Kidney epithelial cell (primary cell): Measurements from ENCODE around the gene ADGRG7.

GRCh38 chr3:99921012-99921305 lies 103.3 kb downstream of the CMSS1 start:
- RAMPAGE, long total RNA: no peak
- RRBS: no CpG with 5 or more reads among the region's 2 CpGs

DNA sequence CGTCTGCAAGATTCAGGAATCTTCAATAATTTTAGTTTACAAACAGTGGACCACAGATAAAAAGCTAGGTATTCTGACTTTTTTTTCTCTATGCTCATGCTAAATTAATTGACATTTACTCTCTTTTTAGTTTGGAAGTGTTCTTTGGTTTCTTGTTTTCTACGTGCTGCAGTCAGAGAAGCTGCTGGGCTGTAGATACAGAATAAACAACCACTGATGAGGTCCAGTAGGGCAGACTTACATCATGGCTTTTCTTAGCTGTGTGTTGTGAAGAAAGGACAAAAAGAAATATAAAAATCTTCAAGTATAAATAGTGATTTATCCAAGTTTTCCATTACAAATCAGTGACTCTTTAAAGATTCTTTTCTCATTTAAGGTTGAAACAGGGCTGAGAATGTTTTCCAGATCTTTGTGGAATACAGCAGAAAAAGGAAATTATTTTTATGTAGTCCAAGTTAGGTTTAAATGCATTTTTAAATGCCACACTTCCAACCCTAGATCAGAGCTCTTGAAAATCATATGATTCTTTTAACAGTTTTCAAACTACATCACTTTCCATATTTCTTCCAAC lies 122.2 kb downstream of the CMSS1 start:
- RAMPAGE, long total RNA: no peak
- RRBS: no CpG with 5 or more reads among the region's 2 CpGs

DNA sequence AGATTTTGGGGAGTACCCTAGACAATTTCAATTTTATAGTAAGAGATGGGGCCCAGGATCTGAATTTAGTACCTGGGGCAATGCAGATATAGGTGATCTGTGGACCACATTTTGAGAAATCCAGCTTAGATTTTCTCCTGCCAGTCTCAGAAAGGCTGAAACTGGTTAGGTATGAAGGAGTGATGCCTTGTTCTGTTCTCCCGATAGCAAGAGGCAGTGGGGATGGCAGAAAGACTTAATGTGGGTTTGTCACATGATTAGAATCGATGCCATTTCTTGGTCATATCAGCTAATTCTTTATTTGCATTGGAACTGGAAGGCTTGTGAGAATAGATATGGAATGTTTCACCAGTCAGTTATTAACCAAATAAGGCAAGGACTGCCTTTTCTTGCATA lies 33.9 kb downstream of the FILIP1L start:
- RAMPAGE, long total RNA: no peak
- RRBS: no CpG with 5 or more reads among the region's 2 CpGs

DNA sequence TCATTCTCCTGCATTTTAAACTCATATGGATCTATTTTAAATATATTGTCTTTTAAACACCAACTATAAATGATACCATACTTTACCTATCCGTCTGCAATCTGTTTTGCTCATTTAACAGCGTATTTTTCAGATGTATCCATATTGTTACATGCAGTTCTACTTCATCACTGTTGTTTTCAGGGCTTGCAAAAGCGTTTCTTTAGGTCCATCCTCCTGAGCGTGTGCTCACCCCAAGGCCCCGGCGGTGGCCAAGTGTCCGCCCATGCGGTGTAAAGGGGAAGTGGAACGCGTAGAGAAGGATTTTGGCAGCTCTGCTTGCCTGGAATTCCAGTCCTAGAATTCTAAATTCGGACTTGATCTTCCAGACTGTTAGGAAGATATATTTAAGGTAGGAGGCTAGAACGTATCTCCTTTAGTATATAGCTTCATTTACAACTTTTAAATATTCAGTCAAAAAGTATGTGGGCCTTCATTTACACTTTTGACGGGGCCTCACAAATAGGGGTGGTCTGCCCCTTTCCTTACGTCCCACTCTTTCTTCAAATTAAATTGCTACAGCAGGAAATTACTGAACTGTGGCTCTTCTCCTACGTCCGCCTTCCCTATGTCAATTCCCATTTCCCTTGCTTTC lies 691 bp upstream of the TBC1D23 start:
- RAMPAGE, long total RNA: no peak
- RRBS: no CpG with 5 or more reads among the region's 16 CpGs

DNA sequence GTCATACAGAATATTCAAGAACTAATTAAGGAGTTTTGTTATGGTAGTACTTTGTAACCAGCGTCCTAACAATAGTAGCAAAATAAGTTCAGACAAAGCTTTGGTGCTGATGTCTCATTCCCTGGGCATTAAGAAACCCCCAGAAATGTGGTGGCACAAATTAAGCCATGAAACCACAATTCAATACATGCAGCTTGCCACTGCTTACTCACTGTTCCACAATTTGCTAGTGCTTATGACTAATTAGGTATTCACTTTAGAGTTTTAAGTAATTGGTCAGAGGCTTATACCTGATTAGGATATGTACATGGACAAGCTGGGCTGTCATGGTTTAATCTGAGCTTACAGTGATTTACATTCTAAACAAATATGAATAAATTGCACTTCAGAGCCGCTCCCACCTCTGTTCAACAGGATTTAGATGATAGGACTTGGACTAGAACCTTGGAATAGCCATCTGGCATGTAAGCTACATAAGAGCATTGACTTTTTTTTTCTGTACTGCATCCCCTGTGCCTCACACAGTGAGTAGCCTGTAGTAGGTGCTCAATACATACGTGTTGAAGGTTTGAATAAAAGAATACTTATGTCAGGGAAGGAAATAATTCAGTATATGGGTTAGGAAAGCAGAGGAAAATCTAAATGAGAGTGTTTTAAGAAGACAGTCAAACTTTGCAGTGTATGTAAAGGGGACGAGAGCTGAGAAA lies 9.0 kb downstream of the TBC1D23 start:
- RAMPAGE, long total RNA: no peak
- RRBS: no CpG with 5 or more reads among the region's 4 CpGs

DNA sequence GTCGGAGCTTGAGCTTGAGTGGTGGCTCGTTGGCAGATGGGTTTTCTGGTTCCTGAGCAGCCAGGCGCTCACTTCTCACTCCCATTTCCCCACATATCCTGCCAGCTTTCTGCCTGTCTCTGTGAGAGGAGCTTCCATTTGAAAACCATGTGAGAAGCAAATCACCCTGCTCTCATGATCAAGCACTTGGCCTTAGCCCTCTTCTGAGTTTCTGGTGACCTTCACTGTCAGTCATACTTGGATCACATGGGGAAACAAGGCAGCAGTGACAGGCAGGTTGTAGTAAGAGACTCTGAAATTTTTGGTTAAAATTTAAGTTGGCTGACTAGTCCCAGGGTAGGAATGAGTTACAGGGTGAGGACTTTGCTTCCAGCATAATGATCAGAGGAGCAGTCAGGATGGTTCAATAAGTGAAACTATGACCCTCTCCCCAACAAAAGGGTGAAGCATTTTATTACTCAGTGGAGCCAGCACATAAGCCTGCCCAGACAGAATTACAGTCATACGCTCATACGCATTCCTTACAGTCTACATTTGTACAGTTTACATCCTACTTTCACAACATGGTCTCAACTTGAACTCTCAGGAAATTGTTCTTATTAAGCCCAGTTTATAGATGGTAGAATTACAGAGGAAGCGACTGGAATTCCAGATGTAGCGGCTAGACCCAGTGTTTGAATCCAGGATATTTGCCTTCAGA lies 18.1 kb downstream of the NIT2 start:
- RAMPAGE, long total RNA: no peak
- RRBS: no CpG with 5 or more reads among the region's 7 CpGs

DNA sequence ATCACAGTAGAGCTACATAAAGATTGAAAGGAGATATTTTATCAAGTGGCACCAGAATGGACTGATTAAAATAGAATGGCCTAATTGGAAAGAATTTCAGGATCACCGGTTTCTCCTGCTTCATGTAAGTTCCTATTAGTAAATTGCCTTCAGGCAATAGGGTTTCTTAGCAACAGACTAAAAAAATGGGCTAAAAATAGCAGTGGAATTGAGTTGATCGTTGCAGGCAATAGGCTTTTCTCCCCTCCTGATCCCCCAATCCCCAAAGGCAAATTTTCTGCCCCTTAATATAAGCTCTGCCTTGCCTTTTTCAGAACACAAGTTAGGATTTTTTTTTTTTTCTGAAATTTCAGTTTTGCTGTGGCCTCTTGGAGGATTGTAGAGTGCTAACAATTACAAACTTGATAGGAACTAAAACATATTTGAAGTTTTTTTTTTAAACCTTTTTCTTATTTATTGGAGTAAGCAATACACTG lies 1.0 kb downstream of the LNP1 start:
- RAMPAGE, long total RNA: no peak
- RRBS: no CpG with 5 or more reads among the region's 2 CpGs

DNA sequence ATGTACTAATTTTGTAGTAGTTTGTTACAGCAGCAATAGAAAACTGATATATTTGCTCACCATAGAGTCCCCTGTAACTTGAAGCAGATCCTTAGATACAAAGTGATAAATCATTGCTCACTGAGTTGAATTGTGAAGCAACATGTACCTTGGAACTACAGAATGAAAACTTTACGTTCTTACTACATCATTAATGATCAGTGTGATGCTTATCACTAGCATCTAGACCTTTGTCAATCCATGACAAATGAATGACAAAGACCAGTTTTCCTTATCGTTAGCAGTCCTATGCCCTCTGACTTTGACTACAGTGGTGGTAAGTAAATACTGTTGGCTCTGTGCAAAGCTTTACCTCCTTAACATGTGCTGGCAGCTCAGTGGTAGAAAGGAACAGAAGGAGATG lies 53.9 kb downstream of the TMEM45A start:
- RAMPAGE, long total RNA: no peak
- RRBS: no CpG with 5 or more reads among the region's 2 CpGs

GRCh38 chr3:100609170-100610506 lies at the start of gene ADGRG7:
TSS of gene ADGRG7 (plus strand) at chr3:100609601.
- RAMPAGE, long total RNA: no peak
- RRBS: no CpG with 5 or more reads among the region's 8 CpGs

GRCh38 chr3:100737874-100738390 lies 28.6 kb downstream of the TFG start:
- RAMPAGE, long total RNA: no peak
- RRBS: no CpG with 5 or more reads among the region's 3 CpGs

DNA sequence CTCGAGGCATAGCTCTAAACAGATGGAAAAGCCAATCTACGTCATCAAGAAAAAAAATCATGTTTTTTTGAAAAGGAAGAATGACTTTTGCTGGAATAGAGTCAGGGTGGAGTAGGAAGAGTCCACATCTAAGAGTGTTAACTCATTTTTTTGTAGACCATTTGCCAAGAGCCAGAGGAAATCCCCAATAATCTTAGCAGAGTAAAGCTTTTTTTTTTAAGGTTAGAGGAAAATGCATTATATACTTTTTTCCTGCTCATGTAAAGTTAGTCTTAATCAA lies 23.7 kb downstream of the ABI3BP start:
- RAMPAGE, long total RNA: no peak
- RRBS: no CpG with 5 or more reads among the region's 2 CpGs

- RAMPAGE, long total RNA: no peak
Measured at GRCh38 chr3:100987096-100987315, 6.2 kb downstream of the ABI3BP start.

DNA sequence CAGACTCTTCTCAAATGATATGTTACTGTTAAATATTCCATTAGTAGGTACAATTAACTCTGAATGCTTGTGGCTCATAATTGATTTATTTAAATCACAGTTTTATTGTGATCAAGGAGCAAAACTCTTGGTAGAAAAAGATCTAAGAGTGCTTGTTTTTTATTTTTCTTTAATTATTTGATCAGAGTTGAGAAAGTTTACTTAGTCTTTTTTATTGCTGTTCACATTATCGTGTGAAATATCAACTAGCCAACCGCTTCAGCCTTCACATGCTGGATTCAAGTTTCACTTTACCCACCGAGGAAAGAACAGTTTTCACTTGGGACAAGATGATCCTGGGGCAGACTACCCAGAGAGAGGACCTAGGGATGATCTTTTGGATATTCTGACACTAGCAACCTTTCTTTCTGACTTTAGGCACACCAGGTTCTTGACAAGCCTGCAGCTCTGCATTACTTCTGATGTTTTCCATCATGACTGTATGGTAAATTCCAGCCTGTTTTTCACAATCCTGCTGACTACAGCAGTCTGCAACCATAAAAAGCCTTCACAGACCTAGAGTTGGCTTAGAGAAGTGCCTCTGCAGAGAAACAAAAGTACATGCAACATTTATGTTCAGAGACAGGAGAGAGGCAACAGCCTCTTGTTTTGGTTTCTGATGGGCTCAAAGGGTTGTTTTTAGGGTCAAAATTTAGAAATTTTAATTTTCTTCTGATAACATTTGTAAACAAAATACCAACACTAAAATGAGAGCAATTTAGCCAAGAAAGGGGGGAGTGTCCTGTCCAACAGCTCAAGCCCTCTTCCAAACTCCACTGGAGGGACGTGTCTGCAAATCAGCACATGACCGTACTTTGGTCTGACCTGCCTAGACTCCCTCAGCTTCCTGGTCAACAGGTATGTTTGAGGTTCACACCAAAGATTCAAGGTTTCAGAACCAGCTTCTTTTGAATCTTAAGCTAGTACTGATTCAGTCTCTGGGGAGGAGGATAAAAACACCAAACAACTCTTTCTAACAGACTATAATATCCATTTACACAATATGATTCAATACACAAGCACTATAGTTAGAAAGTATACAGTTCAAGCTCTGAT lies 904 bp downstream of the ABI3BP start:
- RAMPAGE, long total RNA: no peak
- RRBS: no CpG with 5 or more reads among the region's 5 CpGs

DNA sequence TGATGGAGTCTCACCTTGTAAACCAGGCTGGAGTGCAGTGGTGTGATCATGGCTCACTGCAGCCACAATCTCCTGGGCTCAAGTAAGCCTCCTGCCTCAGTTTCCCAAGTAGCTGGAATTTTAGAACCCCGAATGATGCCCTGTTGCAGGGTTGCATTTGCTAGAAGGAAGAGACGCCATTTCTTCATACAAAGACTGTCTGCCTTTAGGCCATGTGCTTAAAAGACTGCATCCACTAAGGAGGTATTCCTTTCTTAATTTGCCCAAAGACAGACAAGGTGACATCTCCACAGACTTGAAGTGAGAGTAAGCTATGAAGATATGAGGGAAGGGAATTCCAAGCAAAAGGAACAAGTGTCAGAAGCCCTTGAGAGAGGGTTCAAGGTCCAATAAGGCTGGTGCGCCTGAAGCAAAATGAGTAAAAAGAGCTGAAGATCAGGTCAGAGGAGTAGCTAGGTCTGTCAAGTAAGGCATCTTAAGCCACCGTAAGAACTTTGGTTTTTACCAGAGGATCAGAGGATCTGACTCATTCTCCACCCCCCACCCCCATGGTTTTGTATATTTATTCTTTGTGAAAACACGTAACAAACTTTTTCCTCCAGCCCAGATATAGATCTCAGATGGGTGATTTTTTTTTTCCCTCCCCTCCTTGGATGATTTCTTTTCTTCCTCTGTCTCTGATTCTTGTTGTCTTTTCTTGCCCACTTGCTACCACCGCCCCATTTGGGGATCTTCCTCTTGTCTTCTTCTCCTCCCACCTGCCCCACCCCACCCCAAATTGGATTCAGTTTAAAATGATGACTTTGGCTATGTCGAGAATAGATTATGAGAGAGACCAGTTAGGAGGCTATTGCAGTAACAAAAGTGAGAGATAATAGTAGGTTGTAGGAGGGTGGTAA lies 5.8 kb downstream of the TRMT10C start:
- RAMPAGE, long total RNA: no peak
- RRBS: no CpG with 5 or more reads among the region's 7 CpGs

- RAMPAGE, long total RNA: no peak
- RRBS: 0% methylated on average over 1 of the region's 11 CpGs
Measured at GRCh38 chr3:101573913-101574117, 165 bp upstream of the PCNP start.

DNA sequence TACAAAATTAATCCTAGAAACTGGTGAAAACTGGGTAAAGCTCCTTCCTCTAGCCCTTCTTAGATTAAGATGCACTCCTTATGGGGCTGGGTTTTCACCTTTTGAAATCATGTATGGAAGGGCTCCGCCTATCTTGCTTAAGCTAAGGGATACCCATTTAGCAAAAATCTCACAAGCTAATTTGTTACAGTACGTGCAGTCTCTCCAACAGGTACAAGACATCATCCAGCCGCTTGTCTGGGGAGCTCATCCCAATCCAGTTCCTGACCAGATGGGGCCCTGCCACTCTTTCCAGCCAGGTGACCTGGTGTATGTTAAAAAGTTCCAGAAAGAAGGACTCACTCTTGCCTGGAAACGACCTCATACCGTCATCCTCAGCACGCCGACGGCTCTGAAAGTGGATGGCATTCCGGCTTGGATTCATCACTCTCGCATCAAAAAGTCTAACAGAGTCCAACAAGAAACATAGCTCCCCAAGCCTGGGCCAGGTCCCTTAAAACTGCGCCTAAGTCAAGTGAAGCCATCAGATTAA lies 37.7 kb downstream of the ZBTB11 start:
- RAMPAGE, long total RNA: no peak
- RRBS: no CpG with 5 or more reads among the region's 11 CpGs

- RAMPAGE, long total RNA: no peak
- RRBS: no CpG with 5 or more reads among the region's 6 CpGs
Measured at GRCh38 chr3:101691958-101692356, 5.4 kb upstream of the RPL24 start.

DNA sequence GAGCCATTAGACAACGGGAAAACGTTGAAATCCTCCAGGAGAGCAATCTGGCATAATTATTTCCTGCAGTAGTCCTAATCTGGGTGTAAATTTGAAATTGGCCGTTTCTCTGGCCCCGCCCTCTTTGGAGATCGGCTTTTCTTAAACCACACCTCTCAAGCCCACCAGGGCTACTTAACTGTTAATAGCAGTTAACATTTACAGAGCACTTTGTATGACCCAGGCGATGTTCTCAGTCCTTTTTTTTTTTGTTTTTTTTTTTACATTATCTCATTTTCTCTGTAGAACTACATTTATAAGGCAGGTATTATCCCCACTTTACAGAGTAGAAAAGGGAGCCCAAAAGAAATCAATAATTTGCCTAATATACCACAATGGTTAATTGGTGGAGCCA lies 1.2 kb downstream of the CEP97 start:
- RAMPAGE, long total RNA: no peak
- RRBS: no CpG with 5 or more reads among the region's 6 CpGs

DNA sequence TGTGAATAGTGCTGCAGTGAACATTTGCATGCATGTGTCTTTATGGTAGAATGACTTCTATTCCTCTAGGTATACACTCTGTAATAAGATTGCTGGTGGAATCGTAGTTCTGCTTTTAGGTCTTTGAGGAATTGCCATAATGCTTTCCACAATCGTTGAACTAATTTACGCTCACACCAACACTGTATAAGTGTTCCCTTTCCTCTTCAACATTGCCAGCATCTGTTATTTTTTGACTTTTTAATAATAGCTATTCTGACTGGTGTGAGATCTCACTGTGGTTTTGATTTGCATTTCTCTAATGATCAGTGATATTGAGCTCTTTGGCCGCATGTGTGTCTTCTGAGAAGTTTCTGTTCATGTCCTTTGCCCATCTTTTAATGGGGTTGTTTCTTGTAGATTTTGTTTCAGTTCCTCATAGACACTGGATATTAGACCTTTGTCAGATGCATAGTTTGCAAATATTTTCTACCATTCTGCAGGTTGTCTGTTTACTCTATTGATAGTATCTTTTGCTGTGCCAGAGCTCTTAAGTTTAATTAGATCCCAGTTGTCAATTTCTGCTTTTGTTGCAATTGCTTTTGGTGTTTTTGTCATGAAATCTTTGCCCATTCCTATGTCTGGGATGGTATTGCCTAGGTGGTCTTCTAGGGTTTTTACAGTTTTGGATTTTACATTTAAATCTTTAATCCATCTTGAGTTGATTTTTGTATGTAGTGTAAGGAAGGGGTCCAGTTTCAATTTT lies 12.9 kb downstream of the NXPE3 start:
- RAMPAGE, long total RNA: no peak
- RRBS: no CpG with 5 or more reads among the region's 4 CpGs

DNA sequence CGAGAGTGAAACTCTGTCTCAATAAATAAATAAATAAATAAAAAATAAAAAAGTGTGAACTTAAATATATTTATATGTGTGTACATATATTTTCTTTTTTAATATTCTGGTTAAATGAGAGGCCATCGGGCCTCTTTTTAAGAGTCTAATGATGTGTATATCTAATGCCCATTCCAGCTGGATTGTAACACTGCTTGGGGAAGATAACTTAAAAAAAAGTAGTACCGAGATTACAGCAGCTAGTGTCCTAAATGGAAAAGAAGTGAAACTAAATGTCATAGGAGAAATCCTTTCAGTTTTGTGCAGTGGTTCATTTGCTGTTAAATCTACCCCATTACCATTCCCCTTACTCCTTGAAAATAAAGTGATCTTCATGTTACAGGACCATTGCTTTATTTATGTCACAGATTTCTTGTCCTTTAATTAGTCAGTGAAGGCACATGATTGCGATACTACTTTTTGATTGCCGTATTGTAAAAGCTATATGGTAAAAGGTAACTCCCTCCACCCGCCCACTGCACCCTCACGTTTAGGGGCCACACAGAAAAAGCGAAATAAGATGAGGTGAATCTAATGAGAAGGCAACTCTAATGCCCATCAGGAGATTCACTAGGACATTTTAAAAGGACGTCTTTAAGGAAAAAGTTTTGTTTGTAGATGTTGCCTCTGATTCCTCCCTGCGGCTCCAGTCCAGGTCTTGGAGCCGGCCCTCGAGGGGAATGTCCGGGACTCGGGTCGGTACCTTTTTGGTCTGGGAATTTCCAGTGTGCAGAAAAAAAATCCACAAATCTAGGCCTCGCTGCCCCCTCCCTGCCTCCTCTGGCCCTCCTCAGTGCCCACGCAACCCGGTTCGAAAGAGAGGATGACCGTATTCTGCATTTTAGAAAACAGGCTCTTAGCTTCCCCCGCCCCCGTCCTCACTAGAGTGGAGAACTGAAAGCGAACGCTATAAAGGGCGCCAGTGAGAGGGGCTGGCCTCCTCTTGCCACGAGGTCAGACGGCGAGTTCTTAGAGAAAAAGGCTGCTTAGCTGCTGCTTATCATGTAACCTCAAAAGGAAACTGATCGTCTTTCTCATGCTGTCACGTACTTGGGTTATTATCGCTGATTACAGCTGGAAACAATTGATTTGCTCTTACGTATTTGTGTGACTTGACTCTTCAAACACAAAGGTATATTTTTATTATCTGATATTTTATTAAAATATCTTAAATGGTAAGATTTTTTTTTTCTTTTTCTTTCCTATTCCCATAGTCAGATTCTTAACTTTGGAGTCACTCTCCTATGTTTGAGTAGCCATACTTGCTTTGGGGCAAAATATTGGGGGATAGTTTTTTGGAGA lies 21.8 kb upstream of the NFKBIZ start:
- RAMPAGE, long total RNA: start-site peak on the plus strand centred at position 934 of the sequence, 198 bp wide, 47 and 20 reads in 2 replicates
- RRBS: no CpG with 5 or more reads among the region's 32 CpGs